SEM (cell line): ENCODE measurements around the genes OR6C6, OR6C1 and ESYT1.

DNA sequence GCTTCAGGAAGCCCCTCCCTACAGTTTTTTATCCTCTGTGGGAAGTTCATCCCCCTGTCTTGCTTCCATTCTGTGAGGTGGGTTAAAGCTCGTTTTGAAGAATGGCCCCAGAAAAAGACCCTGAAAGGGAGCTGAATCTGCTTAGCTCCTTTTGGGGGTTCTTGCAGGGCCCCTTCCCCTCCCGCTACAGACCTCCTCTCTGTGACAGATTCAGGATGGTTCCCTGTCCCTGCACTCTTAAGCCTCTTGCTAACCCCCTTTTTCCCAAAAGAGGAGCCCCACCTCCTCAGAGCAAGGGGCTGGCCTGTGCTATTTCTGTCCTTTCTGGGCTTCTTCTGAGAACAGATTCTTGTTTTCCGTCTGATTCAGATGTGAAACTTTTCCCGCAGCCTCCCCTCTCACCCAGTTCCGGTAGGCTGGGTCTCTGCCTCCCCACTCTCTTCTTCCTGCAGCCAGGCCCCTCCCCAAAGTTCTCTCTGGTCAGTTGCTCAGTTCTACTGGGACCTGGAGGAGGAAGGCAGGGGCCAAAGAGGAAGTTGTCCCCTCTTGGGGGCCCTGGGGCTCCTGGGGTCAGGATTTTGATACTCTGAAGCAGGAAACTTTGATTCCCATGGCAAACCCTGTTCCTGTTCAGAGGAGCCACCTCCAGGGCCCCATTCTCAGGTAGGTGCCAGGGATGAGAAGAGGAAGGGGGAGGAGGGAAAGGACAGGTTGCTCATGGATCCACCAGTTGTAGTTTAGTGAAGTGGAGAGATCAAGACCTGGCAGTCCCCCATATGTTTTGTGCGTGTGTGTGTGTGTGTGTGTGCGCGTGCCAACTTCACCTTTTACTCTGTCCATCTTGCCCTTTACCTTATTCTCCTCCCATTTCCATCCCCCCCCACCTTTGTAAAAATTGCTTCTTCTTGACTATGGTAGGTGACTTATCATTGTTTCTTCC lies 11.8 kb downstream of the PDE1B start:
- PRO-cap, result no peak

- PRO-cap, result no peak
These were observed 2.6 kb upstream of the PPP1R1A start for GRCh38 chr12:54591092-54591512.

DNA sequence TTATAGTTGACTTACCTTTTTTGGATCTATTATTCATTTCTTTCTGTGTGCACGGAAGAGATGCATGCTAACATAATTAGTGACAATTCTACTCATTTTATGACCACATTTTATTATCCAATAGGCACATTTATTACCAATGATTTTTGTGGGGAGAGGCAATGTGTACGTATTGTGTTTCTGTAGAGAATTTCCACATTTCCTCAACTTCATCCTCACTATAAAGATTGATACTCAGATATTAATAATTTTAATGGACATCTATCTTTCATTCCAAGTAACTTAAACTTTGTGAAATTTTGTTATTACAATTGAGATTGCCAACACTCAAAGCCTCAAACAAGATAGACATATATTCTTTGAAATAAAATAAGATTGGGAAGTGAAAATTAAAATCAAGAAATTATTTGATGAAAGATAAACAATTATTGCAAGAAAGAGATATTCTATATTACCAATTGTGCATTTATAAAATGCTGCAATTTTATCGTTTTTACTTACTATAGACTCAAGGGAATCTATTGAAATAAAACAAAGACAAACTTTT lies at the start of gene OR6C6:
OR6C6 (minus strand) TSS at position 266 of the 547 bp plus-strand sequence.
- PRO-cap, result no peak

DNA sequence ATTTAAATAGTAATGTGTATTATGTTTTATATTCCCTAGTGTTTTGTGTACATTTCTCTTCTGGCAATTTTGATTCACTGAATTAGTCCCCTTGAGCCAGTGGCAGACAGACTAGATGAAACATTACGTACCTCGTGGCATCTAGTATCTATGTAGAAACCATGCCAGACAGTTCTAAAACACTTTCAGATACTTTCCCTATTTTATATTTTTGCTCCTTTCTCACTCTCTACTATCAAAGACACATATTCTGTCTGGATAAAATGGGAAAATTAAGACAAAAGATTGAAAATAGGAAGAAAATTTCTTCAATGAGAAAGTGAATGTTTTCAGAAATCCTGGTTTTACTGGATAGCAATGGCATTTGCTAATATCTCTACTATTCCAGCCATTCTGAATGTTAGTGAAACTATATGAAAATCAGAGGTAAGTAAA lies at the start of gene OR6C1:
OR6C1 (plus strand) TSS at position 170 of the 435 bp plus-strand sequence.
- PRO-cap, result no peak

GRCh38 chr12:55626114-55626566 lies 10.6 kb upstream of the OR10P1 start:
- PRO-cap, result no peak

- PRO-cap, result no peak
These were observed 2.2 kb downstream of the ITGA7 start for GRCh38 chr12:55705367-55706114.

DNA sequence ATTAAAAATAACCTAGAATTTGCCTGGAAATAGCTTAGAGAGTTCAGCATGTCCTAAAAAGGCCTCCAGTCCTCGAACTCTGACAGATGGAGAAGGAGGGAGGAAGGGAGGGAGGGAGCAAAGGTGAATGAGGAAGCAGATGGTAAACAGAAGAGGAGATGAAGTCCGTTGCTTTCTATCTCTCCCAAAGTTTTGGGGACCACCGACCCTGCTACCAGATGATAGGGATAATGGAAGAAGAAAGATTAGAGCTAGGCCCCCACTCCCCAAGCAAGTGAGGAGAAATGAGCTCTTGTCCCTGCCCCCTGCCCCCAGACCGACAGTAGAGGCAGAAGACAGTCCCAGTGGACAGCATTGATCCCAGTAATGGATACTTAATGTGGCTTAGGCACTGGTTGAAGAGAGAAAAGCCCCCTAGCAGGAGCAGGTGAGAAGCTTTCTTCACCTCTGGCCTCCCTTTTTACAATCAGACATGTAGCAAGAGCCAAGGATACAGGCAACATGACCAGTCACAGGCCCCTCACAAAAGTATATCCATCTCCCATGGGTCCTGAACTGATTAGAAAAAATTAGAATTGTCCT lies 1.5 kb downstream of the ITGA7 start:
- PRO-cap, result no peak

- PRO-cap, result no peak
These were observed 576 bp upstream of the ITGA7 start for GRCh38 chr12:55708311-55708649.

DNA sequence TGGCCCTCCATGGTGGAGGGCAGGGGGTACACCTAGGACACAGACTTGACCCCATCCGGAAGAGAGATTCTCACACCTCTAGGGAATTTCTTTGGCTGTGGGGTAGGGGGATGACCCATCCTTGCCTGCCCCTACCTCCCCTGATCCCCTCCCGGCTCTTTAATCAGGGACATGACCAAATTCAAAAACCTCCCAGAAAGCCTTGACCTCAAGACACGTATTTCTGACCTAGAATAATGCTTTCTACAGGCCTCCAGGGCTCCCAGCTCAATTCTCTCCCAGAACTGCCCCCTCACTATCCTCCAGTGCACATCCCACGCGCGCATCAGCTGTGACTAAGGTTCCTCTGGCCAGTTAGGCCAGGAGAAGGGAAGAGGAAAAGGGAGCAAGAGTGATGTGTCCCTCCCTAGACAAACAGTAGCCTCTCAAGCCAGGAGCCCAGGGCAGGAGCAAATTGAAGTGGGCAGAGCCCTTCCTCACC lies 1.4 kb downstream of the CD63 start:
- PRO-cap, result no peak

DNA sequence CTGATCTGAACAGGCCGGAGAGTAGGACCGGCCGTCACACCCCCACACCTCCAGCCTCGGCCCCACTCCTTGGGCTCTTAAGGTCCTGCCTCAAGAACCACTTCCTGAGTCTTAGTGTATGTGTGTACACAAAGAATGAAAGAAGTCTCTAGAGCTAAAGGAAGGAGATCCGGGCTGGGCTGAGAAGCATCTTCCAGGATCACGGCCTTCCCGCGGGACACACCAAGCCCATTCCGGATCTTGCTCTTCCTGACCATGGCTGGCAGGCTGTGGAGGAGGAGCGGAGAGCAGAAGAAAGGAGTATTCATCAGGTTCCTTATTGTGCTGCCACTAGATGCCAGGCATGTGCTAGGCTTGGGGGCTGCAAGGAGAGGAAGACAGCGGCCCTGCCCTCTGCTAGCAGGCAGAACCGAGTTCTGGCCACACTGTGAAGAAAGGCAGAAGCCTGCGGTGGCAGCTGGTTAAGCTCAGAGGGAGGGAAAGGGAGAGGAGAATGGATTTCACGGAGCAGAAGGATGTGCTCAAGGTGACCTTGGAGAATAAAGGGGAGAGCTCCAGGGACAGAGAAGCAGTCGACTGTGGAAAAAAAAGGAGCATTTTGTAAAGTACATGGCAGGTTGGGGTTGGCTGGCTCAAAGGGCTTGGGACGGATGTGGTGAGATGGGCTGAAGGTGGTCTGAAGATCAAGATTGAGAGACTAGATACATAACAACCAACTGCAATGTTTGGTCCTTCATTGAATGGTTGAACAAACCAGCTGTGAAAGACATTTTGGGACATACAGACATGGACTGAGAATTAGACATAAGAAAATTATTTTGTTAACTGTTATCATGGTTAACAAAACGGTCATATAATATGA lies 1.4 kb upstream of the CD63 start:
- PRO-cap, result bidirectional peak, plus-strand start at position 319 of the sequence, minus-strand start at position 79 of the sequence; bidirectional peak, plus-strand start at position 733 of the sequence, minus-strand start at position 541 of the sequence

DNA sequence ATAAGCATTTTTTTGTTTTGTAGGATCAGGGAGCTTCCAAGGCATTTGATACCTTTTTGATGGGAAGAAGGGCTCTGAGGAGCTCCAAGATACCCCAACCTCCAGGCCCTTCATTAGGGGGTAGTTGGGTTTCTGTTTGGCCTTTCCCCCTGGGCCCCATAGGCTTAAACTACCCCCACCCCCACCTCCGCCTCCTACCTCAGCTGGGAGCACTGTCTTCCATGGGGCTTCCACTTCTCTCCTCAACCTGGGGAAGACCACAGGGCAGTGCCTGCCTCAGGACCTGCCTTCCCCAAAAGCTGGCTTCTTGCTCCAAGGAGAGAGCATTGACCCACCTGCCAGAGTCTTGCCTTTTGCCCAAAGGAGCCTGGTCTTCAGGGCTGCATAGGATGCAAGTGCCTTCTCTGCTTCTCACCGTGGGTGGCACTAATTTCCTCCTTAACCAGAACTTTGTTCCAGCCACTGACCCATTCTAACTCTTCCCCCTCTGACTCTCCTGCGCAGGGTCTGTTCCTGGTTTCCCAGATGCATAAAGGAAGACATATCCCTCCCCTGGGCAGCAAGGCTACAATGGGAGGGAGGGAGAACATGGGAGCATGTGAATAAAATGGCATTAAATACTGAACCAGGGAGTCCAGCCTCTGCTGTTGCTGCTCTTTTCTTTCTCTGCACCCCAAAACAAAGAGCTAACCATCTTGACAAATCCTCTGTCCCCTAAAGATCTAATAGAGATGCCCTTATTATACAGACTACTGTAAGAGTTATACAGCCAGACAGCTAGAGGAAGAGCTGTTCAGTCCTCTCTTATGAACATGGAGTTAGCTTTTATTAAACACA lies 6.5 kb upstream of the DNAJC14 start:
- PRO-cap, result no peak

- PRO-cap, result unidirectional peak, plus-strand start at chr12:55874678
These were observed 31.7 kb upstream of the MMP19 start for GRCh38 chr12:55874261-55874952.

GRCh38 chr12:55931278-55931859 lies 407 bp downstream of the DGKA start:
- PRO-cap, result no peak

DNA sequence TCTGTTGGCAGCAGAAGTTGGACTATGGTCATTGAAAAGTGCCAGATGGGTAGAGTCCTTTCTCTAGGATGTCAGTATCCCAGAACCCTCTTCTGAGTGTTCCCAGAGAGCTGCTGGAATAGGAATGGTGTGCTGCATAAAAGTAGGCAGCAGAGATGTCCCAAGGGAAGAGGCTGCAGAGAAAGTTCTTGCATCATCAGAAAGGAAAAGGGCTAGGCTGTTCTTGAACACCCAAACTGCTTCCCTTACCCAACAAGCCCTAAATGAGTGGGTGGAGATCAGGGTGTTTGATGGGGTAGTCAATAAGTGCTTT lies 3.4 kb downstream of the DGKA start:
- PRO-cap, result no peak

GRCh38 chr12:55938764-55939614 lies 8.0 kb downstream of the DGKA start:
- PRO-cap, result no peak

DNA sequence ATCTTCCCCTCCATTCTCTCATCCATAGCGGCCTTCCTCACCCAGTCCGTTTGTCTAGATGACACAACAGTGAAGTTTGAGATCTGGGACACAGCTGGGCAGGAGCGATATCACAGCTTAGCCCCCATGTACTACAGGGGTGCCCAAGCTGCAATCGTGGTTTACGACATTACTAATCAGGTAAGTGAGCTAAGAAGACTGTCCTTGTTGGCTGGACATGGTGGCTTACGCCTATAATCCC lies 7.2 kb upstream of the SUOX start:
- PRO-cap, result no peak

- PRO-cap, result no peak
These were observed 9.7 kb upstream of the RPS26 start for GRCh38 chr12:56031880-56032633.

DNA sequence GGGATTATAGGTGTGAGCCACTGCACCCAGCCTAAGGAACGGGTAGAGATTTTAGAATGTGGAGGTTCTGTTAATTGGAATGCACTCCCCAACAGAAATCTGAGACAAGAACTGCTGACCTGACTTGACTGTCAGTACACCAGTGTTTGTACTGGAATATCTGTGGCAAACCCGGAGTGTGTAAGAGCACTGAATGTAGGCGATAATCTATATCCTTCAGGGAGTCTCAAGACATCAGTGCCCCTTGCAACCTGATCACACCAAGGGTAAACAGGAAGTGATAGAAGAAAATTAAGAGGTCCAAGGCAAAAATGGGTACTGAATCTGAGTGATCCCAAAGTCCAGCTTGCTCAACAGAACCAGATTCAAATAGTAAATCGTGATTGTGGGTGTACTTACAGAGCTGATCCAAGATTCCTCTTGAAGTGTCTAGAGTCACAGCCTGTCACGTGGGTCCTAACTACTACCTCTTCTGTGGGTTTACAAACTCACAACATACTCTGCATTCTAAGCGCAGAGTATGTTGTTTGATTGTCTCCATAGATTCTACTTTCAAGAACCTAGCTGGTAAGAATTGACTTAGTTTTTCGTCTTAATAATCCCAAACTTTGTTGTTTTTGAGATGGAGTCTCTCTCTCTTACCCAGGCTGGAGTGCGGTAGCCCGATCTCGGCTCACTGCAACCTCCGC lies 3.8 kb downstream of the RPS26 start:
- PRO-cap, result no peak

DNA sequence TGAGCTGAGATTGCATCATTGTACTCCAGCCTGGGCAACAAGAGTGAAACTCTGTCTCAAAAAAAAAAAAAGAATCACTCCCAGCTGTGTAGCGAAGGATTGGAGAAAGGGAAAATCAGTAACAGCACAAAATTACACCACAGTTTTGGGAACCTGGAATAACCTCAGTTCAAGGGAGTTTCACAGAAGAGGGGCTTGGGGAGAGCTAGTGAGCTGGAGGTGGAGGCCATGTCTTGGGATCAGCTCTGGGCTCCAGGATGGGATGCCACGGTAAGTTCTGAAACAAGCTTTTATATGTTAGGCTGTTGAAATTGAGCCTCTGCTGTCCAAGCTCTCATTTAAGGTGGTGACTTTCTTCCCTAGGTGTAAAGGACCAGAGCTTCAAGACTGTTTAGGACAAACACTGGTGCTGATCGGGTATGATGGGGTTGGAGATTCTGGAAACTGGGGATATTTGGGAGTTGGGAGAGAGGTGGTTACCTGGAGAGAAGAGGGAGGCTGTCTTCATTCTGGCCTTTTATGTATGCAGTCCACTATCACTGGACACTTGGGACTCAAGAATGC lies 9.4 kb upstream of the PA2G4 start:
- PRO-cap, result no peak

GRCh38 chr12:56127726-56128717 lies at the start of gene ESYT1:
Gene ESYT1, plus strand, starts transcription at chr12:56128267.
- PRO-cap, result bidirectional peak, plus-strand start at chr12:56128267, minus-strand start at chr12:56127862; unidirectional peak, plus-strand start at chr12:56128490; unidirectional peak, minus-strand start at chr12:56128645